Vagina (tissue), 1 donor: ENCODE measurements around a stretch of chr1.

DNA sequence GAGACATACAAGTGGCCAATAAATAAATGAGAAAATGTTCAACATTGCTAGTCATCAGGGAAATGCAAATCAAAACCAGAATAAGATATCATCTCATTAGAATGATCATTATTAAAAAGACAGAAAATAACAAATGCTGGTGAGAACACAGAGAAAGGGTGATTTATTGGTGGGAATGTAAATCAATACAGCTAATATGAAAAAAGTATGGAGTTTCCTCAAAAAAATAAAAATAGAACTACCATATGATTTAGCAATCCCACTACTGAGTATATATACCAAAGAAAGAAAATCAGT is 181.6 kb downstream of the COL24A1 start:
- PRO-cap = no peak
- RAMPAGE, long total RNA = no peak

DNA sequence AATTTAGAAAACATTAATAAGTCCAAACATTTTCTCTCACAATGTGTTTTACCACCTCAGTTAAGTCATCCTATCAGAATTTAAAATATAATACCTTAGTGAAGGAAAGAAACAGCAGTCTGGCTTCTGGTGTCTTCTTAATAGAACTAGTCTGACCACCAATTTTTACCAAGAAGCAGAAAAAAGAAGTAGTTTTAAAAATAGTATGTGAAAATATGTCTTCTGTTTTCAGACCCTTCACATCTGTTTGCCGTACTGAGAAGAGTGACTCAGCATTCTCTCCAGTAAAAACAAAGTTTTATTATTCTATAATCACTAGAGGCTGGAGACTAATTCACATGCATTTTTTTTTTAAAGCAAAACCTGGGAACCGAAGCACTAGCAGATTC is 163.8 kb downstream of the COL24A1 start:
- PRO-cap = no peak
- RAMPAGE, long total RNA = no peak

DNA sequence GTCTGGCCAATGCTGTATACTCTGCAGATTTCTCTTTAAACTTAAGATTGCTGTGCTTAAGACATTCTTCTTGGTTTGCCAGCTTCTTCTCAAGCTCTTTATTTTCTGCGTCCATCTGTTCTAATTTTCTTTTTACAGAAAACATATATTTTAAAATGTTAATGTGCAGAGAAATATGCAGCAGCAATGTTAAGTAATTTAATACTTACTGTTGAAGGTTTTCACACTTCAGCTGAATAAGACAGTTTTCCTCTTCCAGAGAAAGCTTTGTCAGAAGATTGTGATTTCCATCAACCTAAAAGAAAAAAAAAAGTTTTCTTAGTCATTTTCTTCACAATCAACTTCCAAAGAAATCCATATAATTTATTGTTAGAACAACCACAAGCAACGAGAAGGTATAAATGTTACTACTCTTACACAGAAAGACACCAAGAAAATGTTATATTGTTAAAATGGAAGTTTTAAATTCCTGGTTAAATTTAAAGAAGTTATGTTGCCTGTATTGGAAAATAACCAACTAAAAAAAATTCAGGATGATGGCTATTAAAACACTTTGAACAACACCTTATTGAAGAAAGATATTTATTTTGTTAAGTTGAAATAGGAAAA is 41.5 kb downstream of the ODF2L start:
- PRO-cap = no peak
- RAMPAGE, long total RNA = start-site peak on the minus strand centred at position 452 of the sequence, 239 bp wide, 21 reads

GRCh38 chr1:86486885-86487715 is 18.4 kb downstream of the CLCA1 start:
- PRO-cap = no peak
- RAMPAGE, long total RNA = no peak

- PRO-cap = no peak
- RAMPAGE, long total RNA = no peak
Observed at GRCh38 chr1:86616958-86617386, 70.1 kb downstream of the CLCA4 start.

DNA sequence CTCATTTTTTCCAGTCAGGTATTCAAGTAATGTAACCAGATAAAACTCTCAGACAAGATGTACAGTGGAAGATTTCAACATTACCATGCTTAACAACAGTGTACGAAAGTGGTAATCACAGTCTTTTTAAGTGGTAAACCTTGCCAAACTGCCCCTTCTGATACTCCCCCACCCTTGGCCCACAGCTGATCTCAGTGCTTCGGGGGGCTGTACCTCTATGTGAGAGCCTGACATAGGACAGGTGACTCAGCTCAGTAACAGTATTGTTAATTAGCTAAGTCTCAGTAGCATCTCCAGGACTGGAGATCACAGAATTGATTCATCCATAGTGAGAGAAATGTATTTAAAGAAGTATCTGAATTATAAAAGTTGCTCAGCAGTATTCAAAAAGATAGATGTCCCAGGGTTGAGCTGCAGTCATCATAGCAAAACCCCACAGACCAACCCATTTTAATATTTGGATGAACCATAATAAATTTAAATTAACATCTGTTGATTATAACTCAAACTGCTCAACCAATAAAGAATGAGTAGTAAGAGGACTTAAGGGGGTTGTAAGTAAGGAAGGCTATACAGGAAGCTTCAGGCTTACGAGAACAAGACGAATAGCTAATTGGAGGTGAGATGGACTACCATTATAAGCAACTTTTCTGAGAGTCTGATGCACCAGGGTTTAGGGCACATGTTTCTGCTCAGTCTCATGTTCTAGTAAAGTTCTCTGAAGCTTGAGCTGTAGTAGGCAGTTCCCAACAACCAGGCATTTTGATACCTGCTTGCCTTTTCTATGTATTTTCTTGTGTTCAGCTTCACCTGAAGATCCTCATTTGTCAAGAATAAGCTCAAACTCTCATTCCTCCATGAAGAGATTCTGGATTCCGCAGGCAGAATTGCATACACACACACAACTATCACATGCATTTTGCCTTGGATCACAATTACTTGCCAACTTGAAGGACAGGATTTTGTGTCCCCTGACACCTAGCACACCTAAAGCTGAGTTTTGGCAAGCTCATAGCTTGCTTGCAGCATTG is 45.0 kb downstream of the SH3GLB1 start:
- PRO-cap = no peak
- RAMPAGE, long total RNA = no peak

DNA sequence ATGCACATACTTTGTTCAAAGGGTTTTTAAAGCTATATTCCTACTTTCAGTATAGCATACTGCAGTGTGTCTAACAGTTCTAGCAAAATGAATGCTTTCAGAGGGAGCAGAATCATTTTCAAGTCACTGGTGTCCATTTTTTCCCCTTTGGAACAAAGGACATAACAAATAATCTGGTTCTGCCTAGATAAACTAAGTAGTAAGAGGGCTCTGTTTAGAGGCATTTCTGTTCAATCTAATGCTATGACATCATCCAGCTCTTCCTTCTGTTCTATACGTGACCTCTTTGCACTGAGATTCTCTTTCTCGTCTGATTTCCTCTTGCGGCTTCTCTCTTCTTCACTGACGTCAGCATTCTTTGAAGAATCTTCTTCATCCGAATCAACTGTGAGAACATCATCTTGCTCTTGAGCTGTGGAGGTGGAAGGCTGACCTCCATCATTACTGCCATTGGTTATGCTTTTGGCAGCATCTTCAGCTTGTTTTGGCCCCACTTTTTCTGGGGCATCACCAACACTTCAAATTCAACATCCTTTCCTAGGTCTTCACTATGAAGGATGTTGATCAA is 130.3 kb downstream of the HS2ST1 start:
- PRO-cap = no peak
- RAMPAGE, long total RNA = no peak

GRCh38 chr1:87329794-87330402 is 1.2 kb downstream of the LMO4 start:
- PRO-cap = no peak
- RAMPAGE, long total RNA = no peak

- PRO-cap = no peak
- RAMPAGE, long total RNA = no peak
Observed at GRCh38 chr1:88311901-88312481, 372.1 kb upstream of the PKN2 start.

DNA sequence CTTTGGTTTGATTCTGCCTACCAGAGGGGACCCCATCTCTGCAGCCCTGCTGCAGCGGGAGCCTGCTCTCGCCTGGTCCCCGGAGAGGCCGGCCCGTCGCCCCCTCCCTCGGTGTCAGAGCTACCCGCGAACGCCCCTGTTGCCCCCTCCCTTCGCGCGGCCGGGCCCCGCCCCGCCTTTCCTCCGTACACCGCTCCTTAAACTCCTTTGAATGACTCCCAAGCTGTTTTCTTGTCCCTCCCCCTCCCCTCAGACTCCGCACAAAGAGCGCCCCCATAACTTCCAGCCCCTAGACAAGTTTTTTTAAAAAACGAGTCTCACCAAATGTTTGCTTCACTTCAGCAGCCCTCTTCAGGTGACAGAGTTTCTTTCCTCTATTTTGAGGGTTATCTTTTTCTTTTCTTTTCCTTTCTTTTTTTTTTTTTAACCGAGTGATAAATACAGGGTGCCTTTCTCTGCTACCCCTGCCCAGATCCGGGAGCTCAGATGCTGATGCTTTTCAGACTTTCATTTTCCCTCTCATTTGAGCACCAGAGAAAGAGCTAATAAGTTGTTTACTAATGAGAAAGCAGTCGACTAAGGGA is 862 bp downstream of the PKN2 start:
- PRO-cap = unidirectional peak, minus-strand start at position 122 of the sequence
- RAMPAGE, long total RNA = no peak

GRCh38 chr1:88958114-88958810 is 34.2 kb downstream of the KYAT3 start:
- PRO-cap = no peak
- RAMPAGE, long total RNA = start-site peak on the minus strand at chr1:88958204-88958258, 8 reads; start-site peak on the minus strand at chr1:88958501-88958696, 21 reads

DNA sequence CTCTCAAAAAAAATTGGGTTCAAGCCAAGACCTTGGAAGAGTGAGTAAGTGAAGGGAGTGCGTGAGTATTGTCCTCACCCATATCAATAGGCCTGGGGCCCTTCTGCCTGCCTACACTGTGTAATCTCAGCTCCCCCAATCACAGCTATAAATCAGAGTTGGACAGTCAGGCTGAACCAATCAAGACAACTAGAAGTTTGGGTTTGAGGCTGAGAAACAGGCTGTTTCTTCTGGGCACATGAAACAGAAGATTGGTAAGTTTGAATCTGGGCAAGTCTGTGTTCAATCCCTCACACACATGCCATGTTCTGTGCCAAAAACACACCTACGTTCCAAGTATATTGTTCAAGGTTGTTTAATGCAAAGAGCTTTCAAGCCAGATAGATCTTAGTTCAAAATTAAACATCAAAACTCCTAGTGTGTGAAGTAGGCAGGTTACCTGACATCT is 7.2 kb downstream of the KYAT3 start:
- PRO-cap = no peak
- RAMPAGE, long total RNA = no peak

- PRO-cap = no peak
- RAMPAGE, long total RNA = no peak
Observed at GRCh38 chr1:89049831-89050726, 14.9 kb downstream of the GBP1 start.

DNA sequence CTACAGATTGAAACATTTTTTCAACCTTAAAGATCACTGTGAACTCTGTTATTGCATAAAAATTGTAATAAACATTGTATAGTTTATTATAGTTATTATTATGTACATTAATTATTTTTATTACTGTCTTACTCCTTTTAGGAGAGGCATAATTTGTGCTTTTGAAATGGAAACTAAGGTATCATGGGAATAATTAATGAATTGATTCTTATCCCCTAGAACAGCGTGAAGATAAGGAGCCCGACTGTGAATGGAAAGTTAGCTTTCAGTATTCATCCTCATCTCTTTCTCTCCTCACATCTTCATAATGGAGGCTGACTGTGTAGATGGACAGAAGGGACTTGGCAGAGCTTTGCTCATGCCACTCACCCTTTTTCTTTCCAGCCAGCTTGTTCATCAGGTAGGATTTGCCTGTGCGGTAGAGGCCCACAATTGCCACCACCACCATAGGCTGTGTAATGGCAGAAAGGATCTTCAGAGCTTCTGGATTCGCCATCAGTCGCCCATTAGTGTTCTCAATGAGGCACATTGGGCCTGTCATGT is 2.3 kb downstream of the GBP1 start:
- PRO-cap = no peak
- RAMPAGE, long total RNA = no peak

- PRO-cap = no peak
- RAMPAGE, long total RNA = no peak
Observed at GRCh38 chr1:89112438-89113272, 13.3 kb downstream of the GBP2 start.

- PRO-cap = no peak
- RAMPAGE, long total RNA = no peak
Observed at GRCh38 chr1:89126965-89127729, 1.2 kb upstream of the GBP2 start.

DNA sequence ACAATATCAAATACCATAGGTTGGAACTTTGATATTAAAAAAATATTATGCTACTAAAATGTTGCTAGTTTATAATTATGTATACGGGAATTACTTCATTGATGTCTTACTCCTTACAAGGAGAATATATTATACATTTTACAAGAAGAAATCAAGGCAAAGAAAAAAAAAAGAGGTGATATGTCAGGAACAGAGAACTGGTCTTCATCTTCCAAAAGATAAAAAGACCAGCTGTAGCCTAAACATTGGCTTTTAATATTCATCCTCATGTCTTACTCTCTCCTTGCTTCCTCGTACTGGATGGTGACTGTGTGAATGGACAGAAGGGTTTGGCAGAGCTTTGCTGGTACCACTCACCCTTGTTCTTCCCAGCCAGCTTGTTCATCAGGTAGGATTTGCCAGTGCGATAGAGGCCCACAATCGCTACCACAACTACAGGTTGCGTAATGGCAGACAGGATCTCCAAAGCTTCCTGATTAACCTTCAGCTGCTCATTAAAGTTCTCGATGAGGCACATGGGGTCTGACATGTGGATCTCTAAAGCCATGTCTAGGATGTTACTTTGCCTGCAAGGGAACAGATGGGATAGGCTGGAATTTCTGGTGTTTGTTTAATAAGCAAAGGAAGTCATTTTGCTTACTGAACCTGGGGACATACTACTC is 3.5 kb downstream of the GBP5 start:
- PRO-cap = no peak
- RAMPAGE, long total RNA = start-site peak on the minus strand centred at position 271 of the sequence, 506 bp wide, 8 reads

DNA sequence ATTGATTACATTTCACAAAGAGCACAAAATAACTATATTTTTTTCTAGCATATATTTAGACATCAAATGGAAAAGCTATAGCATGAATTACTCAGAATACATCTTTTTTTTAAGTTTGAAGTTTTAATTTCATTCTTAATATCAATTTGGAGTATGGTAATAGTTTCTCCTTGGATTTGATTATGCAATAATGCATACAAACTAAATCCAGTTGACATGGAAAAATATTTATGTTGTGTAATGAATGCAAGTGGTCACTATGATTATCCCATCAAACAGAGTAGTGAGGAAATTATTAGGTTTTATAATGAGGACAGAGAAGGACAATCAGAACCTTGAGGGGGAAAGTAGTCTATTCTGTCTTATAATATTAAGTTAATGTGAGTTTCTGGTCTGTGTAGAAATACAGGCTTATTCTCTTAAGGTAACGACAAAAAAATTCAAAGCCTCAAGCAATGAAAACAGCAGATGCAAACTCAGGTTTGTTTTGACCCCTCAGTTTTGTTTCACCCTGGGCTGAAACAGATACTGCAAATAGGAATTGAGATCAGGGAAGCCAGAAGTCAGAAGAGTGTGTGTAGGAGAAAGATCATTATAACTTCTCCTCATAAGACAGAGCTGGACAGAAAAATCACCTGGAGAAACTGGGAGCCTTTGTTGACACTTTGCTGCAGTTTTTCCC is 23.7 kb downstream of the LRRC8B start:
- PRO-cap = no peak
- RAMPAGE, long total RNA = start-site peak on the plus strand centred at position 222 of the sequence, 64 bp wide, 5 reads

DNA sequence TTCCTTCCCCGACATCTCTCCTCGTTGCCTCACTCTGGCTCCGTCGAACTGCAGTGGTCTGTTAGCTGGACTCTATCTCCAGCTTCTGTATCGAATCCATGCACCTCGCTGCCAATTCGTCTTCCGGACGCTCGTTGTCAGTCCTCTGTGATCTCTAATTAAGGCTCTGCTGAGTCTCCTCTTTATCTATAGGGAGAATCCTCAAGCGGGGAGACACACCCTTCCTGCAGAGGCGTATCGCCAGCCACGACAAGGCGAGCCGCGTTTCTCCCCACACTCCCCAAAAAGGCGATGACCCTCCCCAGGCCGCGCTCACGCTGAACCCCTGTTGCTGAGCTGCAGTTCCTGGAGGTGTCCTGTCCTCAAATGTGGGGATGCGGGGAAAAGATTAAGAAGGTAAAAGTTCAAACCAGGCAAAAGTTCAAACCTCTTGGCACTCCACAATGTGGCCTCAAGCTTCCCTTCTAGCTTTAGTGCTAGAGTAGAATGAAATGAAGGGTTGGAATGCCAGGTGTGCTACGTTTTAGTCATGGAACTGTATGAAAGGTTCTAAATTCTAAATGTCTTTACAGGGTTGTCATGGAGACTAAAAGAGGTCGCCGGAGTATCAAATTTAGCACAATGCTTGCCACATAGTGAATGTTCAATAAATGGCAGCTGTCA is 57.4 kb upstream of the LRRC8D start:
- PRO-cap = no peak
- RAMPAGE, long total RNA = no peak

- PRO-cap = no peak
- RAMPAGE, long total RNA = no peak
Observed at GRCh38 chr1:89822491-89822570, 1.5 kb downstream of the LRRC8D start.